ENCODE data around the genes ABCF1 and PSORS1C2.

GRCh38 chr6:30101949-30102819 lies 10.7 kb downstream of the TRIM31 start:
- PRO-cap: bidirectional peak, plus-strand start at chr6:30102223, minus-strand start at chr6:30102104; unidirectional peak, minus-strand start at chr6:30102539; bidirectional peak, plus-strand start at chr6:30102644, minus-strand start at chr6:30102539
- RAMPAGE, long total RNA, 4 experiments: no peak in any of the 4 experiments

- PRO-cap: no peak
- RAMPAGE, long total RNA, 4 experiments: no peak in any of the 4 experiments
Observed at GRCh38 chr6:30344047-30344557, 854 bp upstream of the RPP21 start.

- PRO-cap: unidirectional peak, plus-strand start at chr6:30489791; bidirectional peak, plus-strand start at chr6:30490173, minus-strand start at chr6:30490144
- RAMPAGE, long total RNA, 4 experiments: start-site peak on the plus strand in 1 of 4 experiments, at chr6:30489735-30489799 at its widest, 224 reads per replicate
Observed at GRCh38 chr6:30489630-30490538, 575 bp downstream of the HLA-E start.

- PRO-cap: no peak
- RAMPAGE, long total RNA, 4 experiments: start-site peak on the plus strand in 1 of 4 experiments, at chr6:30491180-30491273 at its widest, 670 reads per replicate
Observed at GRCh38 chr6:30490786-30491862, 1.8 kb downstream of the HLA-E start.

DNA sequence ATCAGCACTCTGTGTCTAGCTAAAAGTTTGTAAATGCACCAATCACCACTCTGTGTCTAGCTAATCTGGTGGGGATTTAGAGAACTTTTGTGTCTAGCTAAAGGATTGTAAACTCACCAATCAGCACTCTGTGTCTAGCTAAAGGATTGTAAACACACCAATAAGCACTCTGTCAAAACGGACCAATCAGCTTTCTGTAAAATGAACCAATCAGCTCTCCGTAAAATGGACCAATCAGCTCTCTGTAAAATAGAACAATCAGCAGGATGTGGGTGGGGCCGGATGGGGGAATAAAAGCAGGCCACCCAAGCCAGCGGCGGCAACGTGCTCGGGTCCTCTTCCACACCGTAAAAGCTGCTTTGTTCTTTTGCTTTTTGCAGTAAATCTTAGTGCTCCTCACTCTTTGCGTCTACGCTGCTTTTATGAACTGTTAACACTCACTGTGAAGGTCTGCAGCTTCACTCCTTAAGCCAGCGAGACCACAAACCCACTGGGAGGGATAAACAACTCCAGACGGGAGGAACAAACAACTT lies 29.1 kb downstream of the HLA-E start:
- PRO-cap: no peak
- RAMPAGE, long total RNA, 4 experiments: no peak in any of the 4 experiments

- PRO-cap: no peak
- RAMPAGE, long total RNA, 4 experiments: start-site peak on the minus strand in 1 of 4 experiments, at chr6:30542835-30543180 at its widest, 26 reads per replicate
Observed at GRCh38 chr6:30542869-30543455, 13.3 kb downstream of the GNL1 start.

- PRO-cap: no peak
- RAMPAGE, long total RNA, 4 experiments: no peak in any of the 4 experiments
Observed at GRCh38 chr6:30543670-30544337, 12.5 kb downstream of the GNL1 start.

GRCh38 chr6:30571359-30571914 lies at the start of gene ABCF1:
Gene ABCF1 (plus strand): TSS chr6:30571442.
- PRO-cap: bidirectional peak, plus-strand start at chr6:30571451, minus-strand start at chr6:30571259
- RAMPAGE, long total RNA, 4 experiments: start-site peak on the plus strand in 4 of 4 experiments, at chr6:30571442-30571482 at its widest, 80 to 1,332 reads per replicate

DNA sequence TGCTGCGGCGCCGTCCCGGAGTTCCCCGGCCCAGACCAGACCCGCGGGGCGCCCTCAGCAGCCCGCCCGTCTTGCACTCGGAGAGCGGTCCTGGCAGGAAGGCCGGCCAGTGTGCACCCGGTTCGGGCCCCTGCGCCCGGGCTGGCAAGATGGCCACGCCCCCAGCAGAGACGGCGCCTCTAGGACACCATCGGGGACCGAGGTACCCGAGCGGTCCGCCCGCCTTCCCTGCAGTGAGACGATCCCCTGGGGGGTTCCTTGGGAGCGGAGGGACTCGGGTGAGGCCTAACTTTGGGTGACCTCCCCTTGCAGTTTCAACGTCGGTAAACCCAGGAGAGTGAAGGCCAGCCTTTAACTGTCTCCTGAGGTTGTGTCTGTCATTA lies 703 bp downstream of the C6orf136 start:
- PRO-cap: bidirectional peak, plus-strand start at position 241 of the sequence, minus-strand start at position 73 of the sequence
- RAMPAGE, long total RNA, 4 experiments: no peak in any of the 4 experiments

- PRO-cap: no peak
- RAMPAGE, long total RNA, 4 experiments: no peak in any of the 4 experiments
Observed at GRCh38 chr6:30648028-30648589, 1.2 kb downstream of the C6orf136 start.

GRCh38 chr6:30676016-30677470 lies 3.7 kb upstream of the DHX16 start:
- PRO-cap: no peak
- RAMPAGE, long total RNA, 4 experiments: no peak in any of the 4 experiments

- PRO-cap: bidirectional peak, plus-strand start at chr6:30684223, minus-strand start at chr6:30684037
- RAMPAGE, long total RNA, 4 experiments: no peak in any of the 4 experiments
Observed at GRCh38 chr6:30683833-30684308, 2.6 kb downstream of the PPP1R18 start.

DNA sequence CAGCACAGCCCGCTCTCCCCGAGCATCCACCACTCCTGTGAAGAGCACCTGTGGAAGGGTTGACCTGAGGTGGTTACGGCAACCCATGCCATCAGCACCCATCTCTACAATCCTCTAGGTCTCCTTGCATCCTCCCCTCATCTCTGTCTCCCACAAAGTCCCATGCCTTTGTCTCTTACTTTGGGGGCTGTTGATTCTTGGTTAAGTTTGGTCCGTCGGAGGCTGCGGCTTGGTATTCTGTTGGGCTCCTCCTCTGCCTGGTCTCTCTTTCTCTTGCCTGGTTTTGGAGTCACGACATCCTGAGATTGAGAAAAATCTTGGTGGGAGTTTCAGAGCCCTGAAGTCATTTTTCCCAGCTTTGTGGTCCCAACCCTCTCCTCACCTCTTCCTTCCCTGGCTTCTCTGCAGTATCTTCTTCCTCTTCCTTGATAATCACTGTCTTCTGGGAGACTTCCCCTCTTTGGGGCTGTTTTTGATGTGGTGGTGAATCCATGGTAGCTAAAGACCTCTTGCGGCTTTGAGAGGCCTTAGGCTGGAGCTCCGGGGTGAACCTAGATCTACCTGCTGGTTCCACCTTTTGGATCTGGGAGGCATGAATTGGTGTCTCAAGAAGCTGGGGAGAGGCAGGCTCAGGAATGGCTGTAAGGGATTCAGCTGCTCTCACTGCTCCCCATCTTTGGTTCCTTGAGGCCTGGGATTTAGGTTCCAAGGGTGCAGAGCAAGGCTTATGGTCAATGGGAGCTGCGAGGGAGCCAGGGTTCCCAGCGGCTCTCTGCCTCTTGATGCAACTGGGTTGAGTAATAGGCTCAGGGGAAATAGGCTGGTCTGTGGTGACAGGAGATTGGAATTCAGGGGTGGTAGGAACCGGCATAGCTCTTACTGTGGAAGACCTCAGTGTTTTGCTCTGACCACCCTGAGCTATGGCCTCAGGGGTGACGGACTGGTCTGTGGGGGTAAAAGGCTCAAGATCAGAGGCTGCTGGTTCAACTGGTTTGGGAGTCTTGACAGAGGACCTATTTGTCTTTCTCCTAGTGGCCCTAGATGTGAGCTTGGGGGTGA lies 12.8 kb upstream of the NRM start:
- PRO-cap: no peak
- RAMPAGE, long total RNA, 4 experiments: no peak in any of the 4 experiments

- PRO-cap: no peak
- RAMPAGE, long total RNA, 4 experiments: no peak in any of the 4 experiments
Observed at GRCh38 chr6:30777807-30778354, 33.5 kb upstream of the IER3 start.

DNA sequence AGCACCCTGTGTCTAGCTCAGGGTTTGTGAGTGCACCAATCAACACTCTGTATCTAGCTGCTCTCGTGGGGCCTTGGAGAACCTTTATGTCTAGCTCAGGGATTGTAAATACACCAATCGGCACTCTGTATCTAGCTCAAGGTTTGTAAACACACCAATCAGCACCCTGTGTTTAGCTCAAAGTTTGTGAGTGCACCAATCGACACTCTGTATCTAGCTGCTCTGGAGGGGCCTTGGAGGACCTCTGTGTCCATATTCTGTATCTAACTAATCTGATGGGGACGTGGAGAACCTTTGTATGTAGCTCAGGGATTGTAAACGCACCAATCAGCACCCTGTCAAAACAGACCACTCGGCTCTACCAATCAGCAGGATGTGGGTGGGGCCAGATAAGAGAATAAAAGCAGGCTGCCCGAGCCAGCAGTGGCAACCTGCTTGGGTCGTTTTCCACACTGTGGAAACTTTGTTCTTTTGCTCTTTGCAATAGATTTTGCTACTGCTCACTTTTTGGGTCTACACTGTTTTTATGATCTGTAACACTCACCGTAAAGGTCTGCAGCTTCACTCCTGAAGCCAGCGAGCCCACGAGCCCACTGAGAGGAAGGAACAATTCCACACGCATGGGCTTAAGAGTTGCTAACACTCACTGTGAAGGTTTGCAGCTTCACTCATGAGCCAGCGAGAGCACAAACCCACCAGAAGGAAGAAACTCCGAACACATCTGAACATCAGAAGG lies 11.3 kb downstream of the MUC22 start:
- PRO-cap: no peak
- RAMPAGE, long total RNA, 4 experiments: no peak in any of the 4 experiments

GRCh38 chr6:31056146-31056644 lies 45.9 kb downstream of the MUC22 start:
- PRO-cap: no peak
- RAMPAGE, long total RNA, 4 experiments: no peak in any of the 4 experiments

- PRO-cap: no peak
- RAMPAGE, long total RNA, 4 experiments: start-site peak on the minus strand in 3 of 4 experiments, at chr6:31138974-31139067 at its widest, 43 to 627 reads per replicate
Observed at GRCh38 chr6:31138646-31139111, at the start of gene PSORS1C2. Gene PSORS1C2 (minus strand): TSS chr6:31139066.

DNA sequence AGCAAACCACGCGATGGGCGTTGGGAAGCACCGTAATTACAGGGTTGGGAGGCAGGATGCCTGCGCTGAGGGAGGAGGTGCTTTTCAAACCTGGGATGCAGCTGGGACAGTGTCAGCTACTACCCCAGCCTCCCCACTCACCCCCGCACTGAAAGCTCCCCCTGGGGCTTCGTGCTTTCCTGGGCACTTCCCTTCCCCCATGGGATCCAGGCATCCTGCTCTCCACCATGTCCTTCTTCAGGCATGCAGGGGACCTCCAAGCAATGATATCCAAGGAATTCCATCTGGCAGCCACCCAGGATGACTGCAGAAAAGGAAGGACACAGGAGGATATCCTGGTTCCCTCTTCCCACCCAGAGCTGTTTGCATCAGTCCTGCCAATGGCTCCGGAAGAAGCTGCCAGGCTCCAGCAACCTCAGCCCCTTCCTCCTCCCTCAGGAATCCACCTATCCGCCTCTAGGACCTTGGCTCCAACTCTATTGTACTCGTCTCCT lies 581 bp upstream of the PSORS1C2 start:
- PRO-cap: no peak
- RAMPAGE, long total RNA, 4 experiments: no peak in any of the 4 experiments

DNA sequence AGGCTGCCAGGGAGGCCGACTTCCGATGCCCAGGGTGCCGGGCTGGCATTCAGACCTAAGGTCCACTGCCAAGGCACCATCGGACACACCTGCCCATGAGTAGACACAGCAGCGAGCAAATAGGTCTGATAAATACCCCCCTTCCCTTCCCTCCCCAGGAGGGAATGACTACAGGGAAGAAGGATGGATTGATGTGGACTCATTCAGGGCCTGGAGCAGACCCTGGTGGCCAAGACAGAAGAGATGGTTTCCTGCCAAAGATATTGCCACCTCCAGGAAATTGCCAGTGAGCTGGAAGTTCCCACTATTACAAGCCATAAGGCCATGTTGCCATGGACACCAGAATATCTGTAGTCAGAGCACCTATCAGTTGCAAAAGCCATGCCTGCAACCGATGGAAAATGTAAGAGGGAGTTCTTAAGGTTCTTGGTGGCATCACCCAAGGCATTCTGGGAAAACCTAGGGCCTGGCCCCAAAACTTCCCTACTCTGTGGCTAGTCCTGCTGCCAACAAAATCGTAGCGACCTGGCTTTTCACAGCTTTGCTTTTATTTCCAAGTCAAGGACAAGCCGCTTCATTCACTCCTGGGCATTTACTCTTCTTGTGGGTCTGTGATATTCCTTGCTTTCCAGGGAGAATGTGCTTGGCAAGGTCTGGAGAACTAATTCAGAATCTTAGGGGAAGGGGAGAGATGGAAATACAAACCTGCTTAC lies 4.4 kb downstream of the TCF19 start:
- PRO-cap: no peak
- RAMPAGE, long total RNA, 4 experiments: no peak in any of the 4 experiments

DNA sequence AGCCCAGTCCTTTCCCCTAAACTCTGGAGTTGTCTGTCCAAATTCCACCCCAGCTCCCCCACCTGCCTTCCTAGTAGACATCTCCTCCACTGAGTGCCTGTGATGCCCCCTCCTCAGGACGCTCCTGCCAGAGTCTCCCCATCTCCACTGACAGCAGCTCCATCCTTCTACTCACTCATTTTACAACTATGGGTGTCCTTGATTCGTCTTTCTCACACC lies 4.9 kb downstream of the HLA-B start:
- PRO-cap: no peak
- RAMPAGE, long total RNA, 4 experiments: no peak in any of the 4 experiments

Measured in suprapubic skin (tissue), 4 donors.